Cytotoxic T cell (primary cell): Measurements from ENCODE around the gene FAM8A1.

DNA sequence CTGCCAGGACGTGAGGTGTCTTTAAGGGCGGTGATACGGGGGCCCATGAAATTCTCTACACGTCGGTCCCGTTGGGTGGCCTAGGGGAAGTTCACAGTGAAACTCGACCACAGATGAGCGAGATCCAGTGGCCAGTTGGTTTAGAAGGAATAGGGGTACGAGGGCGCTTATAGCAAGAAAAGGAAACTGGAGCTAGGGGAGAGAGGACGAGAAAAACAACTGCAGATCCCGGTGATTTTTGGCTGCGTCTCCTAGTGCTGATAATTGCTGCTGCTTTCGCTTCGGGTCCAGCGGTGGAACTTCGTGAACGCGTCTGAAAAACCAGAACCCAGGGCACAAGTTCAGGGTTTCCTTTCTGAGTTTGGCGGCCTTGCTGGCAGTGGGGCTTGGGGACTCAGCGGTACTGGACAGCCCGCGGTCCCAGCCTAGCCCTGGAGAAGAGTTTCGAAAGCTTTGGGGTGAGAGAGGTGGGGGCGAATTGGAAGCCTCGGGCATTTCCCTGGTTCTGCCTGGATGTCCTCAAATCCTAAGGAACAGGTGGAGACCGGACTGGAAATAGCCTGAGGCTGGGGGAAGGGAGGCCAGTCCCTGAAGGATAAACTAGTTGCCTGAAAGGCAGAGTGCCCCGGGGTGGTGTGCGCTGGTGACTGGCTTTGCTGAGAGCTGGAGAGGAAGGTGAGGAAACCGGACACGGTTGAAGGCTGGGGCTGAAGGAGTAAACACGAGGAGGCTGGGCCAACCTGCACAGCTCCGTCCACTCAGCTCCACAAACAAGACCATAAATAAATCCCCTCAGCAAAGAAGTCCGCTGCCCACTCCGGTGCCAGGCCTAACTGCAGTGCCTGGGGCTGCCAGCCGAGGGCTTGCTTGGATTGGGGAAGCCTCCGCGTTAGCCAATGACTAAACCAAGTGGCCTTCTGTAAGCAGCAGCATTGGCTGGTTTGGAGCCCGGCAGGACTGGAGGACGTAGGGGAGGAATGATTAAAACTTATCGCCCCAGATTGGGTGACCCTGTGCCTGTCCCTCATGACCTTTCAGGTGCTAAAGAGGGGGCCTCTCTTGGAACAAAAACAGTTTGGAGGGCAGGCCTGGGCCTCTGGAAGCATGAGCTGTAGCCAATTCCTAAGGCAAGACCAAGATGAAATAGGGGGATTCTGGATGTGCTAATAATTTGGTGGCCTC is 934 bp downstream of the GMPR start:
- PRO-cap, 2 experiments, result no peak in any of the 2 experiments

- PRO-cap, 2 experiments, result no peak in any of the 2 experiments
Observed at GRCh38 chr6:16242909-16243702, 4.7 kb downstream of the GMPR start.

- PRO-cap, 2 experiments, result no peak in any of the 2 experiments
Observed at GRCh38 chr6:16358698-16359122, 120.3 kb downstream of the GMPR start.

GRCh38 chr6:16476787-16477637 is 238.6 kb downstream of the GMPR start:
- PRO-cap, 2 experiments, result no peak in any of the 2 experiments

DNA sequence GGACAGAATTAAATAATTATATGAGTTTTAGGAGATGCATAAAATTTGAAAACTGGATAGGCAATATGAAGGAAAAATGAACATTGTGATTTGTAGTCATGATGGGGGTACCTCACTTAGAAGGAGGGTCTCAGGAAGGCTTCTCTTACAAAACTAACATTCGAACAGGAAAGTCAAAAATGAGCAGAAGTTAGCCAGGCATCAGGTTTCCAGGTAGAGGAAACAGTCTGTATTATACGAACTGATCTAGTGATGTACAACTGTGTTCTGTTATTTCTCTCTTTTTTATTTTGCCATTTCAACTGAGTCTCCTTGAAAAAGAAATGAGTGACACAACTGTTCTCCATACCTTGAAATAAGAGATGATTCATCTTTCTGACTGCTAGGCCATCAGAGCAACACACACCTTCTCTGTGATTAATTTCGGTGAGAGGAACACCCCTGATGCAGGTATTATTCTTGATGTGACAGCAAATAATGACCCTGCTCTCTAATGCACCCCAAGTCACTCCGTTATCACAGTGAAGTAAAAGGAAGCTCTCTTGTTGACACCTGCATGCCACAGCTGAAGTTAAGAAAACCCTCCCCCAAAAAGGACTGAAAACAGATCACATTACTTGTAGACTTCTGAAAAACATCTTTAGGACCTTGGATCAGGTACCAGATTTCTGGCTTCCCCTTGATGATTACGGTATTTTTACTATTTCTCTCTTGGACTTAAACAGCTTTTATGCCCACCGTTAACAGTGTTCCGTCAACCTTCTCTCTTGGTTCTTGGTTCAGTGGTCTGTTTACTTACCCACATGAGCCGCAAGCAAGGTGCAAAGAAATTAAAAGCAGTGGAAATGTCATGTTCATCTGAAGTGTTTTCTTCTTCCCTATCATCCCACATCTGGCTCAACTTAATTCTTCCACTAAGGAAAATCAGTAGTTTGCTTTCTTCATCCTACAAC is 249.6 kb downstream of the GMPR start:
- PRO-cap, 2 experiments, result peak in 2 of 2 experiments; most common plus-strand start position 630 of the sequence (in 2); most common minus-strand start position 518 of the sequence (in 1)

DNA sequence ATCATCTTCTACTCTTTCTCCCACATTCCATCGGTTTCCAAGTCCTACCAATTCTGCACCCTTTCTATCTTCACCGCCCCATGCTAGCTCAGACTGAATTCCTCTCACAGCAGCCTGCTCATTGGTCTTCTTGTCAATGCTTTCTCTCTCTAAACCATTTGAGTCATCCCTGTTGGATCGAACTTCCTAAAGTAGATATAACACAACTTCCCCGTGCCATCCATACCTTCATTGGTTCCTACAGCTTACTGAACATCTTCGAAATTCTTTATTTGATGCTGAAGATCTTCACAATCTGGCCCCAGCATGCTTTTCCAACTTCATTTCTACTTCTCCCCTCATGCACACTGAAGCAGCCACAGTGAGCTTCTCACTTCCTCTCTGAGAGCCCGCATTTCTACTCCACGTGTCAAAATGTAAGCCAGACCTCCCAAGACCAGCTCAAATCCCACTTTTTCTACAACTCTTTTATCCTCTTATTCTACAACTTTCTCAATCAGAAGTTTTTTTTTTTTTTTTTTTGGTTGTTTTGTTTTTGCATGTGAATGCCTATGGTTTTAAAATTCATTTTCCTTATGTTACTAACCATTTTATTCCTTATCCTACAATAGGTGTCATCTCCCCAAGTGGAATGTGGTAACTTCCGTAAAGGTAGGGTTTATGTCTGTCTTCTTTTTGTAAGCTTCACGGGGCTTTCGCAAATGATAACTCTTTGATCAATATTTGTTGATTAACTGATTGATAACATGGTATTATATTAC is 254.7 kb downstream of the GMPR start:
- PRO-cap, 2 experiments, result no peak in any of the 2 experiments

GRCh38 chr6:16644556-16645011 is 116.7 kb downstream of the ATXN1 start:
- PRO-cap, 2 experiments, result no peak in any of the 2 experiments

GRCh38 chr6:16753025-16753680 is 8.1 kb downstream of the ATXN1 start:
- PRO-cap, 2 experiments, result no peak in any of the 2 experiments

DNA sequence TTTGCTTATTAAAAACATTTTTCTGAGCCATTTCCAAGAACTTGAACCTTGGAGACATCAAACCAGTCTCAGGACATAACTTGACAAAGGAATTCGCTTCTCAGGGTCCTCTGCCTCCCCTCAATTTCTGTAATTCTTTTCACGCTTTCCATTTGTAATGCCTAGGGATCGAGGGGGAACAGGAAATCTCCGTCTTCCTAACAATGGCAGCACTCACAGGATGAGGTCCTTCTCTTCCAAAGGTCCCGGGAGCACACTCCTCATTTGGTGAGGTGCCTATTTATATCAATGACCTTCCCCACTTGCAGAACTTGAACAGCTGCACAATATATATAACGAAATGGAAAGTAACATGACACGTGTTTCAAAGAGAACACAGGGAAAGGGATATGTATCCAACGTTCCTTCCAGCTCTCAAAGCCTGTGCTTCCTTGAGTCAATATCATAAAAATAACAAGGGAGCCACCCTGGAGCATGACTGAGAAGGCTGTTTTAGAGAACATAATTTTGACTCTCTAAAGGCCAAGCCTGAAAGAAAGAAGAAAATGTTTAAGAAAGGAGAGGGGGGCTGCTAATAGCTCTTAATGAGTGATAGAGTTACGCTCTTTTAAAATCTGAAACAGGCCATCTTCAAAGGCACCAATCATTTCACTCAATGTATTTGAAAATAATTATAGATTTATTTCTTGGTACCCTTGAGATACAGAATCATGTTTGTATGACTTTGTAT is 78.6 kb upstream of the RBM24 start:
- PRO-cap, 2 experiments, result no peak in any of the 2 experiments

GRCh38 chr6:17212405-17213153 is 68.6 kb upstream of the RBM24 start:
- PRO-cap, 2 experiments, result no peak in any of the 2 experiments

DNA sequence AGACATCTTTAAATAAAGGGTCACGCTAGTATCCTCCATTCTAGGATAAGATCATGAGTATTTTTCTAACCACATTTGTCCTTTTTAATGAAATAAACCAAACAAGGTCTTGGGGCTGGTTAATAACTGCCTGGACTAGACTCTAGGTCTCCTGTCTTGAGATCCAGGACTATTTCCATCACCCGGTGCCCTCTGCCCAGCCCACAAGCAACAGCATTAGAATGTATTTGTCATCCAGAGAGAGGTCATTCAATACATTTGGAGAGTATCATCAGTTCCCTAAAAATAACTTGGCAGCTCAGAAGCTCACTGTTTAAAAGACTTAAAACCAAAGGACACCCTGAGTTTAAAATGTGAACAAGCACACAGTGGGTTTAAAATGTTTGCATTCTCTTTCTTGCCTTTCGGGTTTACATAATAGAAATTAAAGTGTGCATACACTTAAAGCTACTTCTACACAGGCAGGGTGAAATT is 4.4 kb upstream of the RBM24 start:
- PRO-cap, 2 experiments, result no peak in any of the 2 experiments

GRCh38 chr6:17473540-17474121 is 80.2 kb downstream of the CAP2 start:
- PRO-cap, 2 experiments, result no peak in any of the 2 experiments

DNA sequence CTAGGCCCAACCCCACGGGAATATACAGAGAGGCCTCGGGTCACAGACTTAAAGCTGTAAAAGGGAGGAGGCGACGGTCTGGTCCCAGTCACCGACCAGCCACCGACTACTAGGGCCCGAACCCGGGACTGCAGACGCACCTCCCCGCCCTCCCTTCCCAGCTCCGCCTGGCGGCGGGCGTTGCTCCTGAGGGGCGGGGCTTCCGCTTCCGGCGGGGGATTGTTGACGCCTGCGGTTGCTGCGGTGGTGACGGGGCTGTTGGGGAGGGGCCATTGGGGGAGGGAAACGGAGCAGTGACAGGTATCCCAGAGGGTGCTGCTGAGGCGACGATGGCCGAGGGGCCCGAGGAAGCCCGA is at the start of gene FAM8A1:
FAM8A1 (plus strand) TSS at position 222 of the 356 bp plus-strand sequence.
- PRO-cap, 2 experiments, result peak in 2 of 2 experiments; most common plus-strand start position 272 of the sequence (in 1); most common minus-strand start position 130 of the sequence (in 2)

DNA sequence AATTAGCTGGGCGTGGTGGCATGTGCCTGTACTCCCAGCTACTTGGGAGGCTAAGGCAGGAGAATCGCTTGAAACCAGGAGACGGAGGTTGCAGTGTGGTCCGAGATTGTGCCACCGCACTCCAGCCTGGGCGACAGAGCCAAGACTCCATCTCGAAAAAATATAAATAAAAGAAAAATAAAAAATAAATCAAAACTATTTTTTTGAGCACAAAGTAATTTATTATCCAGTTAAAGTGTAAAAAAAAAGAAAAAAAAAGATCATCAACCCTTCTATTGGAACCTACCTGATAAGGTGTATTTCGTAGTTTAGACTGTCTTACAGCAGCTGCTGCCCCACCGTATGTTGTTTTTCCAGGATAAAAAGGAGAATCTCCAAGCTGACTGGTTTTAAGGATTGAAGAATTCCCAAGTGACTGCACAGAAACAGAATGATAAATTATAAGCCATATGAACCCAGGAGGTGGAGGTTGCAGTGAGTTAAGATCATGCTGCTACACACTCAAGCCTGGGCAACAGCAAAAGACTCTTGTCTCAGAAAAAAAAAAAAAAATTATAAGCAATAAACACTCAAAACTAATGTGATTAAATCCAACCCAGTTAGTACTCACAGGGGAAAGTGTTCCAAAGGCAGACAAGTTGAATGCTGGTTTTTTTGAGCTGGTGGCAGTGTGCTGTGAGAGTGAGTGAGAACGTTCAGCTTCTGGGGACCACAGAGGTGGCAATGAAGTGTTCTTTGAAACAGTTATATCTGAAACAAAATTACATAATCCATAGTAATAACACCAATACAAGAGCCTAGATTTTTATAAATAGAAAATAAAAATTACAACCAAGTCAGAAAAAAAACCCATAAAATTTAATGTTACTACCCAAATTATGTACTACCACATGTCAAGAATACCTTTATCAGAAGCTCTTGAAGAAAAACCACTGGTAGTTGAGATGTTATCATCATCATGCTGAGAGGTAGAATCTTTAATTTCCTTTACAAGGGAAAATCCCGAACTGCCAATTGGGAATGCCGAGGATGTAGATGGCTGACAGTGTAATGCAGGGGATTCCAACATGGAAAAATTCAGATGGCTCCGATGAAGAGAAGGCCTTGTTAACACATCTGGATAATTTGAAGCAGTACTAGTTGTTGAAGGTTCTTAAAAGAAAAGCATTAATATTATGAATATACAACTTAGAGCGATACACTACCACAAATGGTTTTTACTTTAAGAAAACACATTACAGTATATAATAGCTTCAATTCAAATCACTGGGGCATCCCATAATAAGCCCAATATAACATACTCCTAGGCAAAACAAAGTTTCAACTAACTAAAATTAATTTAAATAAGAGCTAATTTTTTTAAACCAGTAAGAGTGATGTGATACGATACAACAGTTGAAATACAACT is 31.6 kb downstream of the NUP153 start:
- PRO-cap, 2 experiments, result no peak in any of the 2 experiments

- PRO-cap, 2 experiments, result no peak in any of the 2 experiments
Observed at GRCh38 chr6:17843161-17843874, 136.6 kb upstream of the NUP153 start.

GRCh38 chr6:17865632-17866507 is 121.6 kb downstream of the KIF13A start:
- PRO-cap, 2 experiments, result no peak in any of the 2 experiments

DNA sequence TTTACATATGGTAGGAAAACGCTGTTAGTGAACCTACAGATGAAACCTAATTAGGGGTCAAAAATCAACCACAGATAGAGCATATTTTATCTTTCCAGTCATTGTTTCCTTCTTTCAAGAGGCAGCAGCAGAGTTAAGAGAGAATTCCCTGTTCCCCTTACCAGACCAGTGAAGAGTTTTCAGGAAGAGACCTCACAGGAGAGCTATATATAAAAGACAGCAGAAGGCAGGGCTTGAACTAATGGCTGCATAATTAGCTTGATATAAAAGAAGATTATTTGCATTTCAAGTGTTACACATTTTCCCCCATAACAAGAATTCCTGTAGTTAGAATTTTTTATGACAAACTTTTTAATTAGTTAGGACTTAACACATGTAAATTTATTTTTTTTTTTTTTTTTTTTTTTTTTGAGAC is 47.0 kb downstream of the KIF13A start:
- PRO-cap, 2 experiments, result no peak in any of the 2 experiments

- PRO-cap, 2 experiments, result no peak in any of the 2 experiments
Observed at GRCh38 chr6:18118243-18118870, 4.1 kb downstream of the NHLRC1 start.

DNA sequence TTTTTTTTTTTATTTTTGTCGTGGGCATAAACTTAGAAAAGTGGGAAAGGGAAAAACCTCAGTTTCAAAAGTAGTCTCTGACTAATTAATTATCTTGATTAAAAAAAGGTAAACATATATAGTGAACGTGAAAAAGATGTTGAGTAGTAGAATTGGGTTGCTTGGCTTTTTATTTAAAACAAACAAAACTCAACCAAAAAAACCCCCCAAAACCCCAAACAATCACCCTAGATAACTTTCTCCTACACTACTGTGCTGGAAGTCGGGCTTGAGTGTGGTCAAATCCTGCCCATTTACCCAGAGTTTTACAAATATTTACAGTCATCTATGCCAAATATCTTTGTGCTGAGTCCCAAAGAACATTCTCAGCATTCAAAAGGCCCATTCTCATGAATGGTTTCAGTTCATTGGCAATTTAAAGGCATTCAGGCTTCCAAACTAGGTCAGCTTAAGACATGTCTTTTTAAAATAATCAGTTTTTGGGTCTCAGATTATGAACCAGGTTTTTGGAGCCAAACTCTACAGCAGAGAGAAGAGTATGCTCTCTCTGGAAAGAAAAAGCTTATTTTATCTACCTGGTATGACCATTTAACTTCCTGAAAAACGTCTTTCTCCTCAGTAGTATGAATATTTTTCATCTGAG is 1.8 kb downstream of the RNF144B start:
- PRO-cap, 2 experiments, result no peak in any of the 2 experiments

DNA sequence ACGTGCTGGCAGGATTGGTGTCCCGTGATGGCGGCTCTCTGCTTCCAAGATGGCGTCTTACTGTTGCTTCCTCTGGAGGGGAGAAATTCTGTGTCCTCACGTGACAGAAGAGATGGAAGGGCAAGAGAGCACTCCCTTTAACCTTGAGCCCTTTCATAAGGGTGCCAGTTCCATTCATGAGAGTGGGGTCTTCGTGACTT is 28.1 kb downstream of the RNF144B start:
- PRO-cap, 2 experiments, result no peak in any of the 2 experiments